ENCODE measurements around a stretch of chr11.

DNA sequence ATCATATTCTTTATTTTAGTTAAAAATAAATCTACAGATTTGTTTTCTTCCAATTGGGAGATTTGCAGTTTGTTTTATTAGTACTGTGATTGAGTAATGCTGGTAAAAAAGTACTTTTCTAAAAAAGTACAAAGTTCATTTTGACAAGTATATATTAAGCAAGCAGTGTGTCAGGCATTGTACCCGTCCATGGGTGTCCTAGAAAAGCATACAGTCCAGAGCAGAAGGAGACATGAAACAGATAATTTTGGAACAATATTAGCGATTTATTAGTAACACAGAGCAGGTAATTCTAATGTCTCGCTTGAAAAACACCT lies 18.9 kb downstream of the ELMOD1 start:
- PRO-cap = no peak

DNA sequence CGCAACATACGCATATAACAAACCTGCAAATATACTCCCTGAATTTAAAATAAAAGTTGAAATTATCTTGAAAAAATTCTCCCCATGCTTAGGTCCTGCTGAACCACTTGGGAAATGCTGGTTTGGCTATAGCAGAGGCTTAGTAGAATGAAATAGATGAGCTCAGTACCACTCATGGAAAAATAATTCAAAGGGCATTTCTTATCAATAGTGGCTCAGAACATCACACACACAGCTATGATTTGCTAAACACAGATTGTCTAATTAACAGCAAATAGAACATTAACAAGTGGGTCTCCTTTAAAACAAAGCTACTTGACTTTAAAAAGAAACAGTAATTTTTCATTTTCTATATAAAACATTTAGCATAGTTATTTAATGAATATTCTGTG lies 21.5 kb downstream of the ELMOD1 start:
- PRO-cap = no peak

DNA sequence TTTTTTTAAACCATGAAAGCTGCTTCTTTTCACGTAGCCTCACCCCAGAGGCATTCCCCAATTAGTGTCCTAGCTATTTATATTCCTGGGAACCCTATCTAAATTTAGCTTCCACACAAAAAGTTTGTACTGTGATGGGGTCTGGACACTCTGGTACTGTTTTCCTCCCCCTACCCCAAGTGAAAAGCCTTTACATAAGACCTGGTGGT lies 35.9 kb upstream of the SLN start:
- PRO-cap = no peak

DNA sequence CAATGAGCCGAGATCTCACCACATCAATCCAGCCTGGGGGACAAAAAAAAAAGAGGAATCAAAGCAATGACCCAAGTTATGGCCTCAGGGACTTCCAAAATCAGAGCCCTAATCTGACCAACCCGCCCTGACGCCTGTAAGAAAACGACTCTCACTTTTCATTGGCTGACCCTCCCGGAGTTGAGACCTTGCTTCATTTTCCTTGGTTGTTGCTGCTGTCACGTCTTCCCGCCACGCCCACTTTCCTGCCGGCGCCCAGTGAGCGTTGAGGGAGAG lies 298 bp upstream of the RAB39A start:
- PRO-cap = no peak

GRCh38 chr11:108203465-108203917 lies 18.9 kb downstream of the NPAT start:
- PRO-cap = no peak

- PRO-cap = no peak
Measured at GRCh38 chr11:108226420-108227042, 3.7 kb downstream of the ATM start.

DNA sequence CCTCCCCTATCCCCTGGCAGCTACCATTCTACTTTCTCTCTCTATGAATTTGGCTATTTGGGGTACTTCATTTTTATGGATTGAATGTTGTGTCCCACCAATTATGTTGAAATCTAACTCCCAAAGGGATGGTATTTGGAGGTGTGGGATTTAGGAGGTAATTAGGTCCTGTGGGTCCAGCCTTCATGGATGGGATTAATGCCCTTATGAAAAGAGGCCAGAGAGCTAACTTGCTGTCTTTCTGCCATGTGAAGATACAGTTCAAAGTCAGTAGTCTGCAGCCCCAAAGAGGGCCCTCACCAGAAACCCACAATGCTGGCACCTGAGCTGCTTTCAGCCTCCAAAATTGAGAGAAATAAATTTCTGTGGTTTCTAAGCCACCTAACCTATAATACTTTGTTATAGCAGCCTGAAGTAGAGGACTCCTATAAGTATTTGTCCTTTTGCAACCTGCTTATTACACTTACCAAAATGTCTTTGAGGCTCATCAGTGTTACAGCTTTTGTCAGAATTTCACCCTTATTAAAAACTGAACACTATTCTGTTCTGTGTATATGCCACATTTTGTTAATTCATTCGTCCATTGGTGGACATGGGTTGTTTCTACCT lies 16.2 kb downstream of the ATM start:
- PRO-cap = no peak

GRCh38 chr11:108586647-108587052 lies 6.9 kb downstream of the EXPH5 start:
- PRO-cap = no peak

GRCh38 chr11:108806186-108807124 lies 141.6 kb downstream of the DDX10 start:
- PRO-cap = no peak

DNA sequence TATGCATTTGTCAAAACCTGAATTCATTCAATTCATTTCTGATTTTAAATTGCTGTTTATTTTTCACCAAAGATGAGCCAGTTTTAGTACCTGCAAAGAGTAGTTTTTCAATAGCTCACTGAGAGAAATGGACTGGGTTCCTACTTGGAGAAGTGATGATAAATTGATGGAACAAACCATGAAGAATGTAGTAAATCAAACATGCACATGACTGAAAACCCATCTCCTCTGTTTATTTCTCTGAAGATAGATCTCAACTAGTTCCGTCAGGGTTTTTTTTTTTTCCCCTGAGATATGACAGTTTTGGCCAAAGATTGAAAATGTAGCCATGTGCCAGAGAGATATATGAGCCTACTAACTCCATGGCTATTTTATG lies 239.6 kb downstream of the DDX10 start:
- PRO-cap = no peak

- PRO-cap = no peak
Measured at GRCh38 chr11:109747746-109748469, 325.9 kb downstream of the C11orf87 start.

- PRO-cap = no peak
Measured at GRCh38 chr11:110377030-110377592, 52.6 kb upstream of the FDX1 start.

DNA sequence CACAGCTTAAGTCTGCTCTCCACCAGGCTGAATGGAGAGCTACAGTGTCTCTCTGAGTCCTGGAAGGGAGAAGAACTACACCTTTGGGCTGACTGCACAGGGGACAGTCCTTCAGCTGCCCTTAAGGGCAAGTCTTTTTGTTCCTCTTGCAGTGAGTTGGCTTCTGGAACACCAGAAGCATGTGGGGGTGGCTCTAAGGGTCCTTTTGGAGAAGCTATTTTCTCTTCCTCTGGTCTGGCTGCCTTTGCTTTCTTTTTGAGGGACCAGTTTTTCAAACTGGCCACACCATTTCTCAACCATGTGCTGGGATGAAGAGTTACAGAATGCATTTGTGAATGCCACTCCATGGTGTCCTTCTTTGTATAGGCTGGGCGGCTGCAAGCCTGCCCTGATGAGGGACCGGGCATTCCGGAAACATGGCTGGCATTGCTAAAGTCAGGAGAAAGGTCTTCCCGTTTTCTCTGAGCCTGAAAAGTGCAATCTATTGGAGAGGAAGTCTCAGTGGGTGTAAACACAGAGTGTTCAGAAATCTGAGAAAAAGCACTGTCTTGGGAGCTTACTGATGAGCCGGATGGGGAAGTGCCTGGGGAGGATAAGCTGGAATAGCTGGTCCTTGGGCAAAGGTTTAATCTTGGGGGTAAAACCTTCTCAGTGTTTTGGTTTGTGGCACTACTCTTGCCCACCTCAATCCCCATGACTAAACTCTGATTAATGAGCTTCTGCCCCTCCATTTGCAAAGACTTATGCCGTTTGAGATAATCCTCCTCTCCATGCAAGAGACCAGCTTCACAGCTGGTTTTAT lies 132.5 kb downstream of the ARHGAP20 start:
- PRO-cap = no peak

DNA sequence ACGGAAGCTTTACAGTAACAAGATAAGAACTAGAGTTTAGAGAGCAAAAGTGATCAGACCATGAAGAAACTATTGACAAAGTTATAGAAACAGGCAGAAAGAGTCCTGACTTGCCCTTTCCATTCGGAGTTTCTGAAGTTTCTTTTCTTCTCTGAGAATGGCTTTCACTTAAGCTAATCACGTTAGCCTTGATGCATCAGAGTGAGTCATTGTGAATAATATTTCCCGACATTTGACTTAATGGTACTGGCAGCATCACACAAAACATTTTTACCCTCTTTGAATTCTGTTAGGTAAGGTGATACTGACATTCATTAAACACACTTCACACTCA lies 120.7 kb upstream of the ARHGAP20 start:
- PRO-cap = no peak

DNA sequence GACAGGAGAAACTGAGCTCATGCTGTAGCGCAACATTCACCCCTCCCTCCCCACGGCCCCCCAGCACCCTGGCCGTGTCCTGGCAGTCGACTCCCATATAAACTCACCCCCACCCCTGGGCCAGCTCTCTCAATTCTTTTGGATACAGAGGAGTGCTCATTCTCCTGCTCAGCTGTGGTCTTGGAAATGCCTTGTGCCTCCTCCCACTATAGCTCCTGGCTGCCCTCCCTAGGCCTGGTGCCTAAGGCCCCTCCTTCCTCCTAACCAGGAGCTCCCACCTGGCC lies 209.4 kb upstream of the ARHGAP20 start:
- PRO-cap = no peak

- PRO-cap = no peak
Measured at GRCh38 chr11:111327848-111328300, 29.5 kb downstream of the POU2AF3 start.

GRCh38 chr11:111329603-111330221 lies 31.4 kb downstream of the POU2AF3 start:
- PRO-cap = no peak

- PRO-cap = no peak
Measured at GRCh38 chr11:111351267-111351801, 27.7 kb downstream of the POU2AF1 start.

GRCh38 chr11:111561826-111562072 lies 21.2 kb downstream of the LAYN start:
- PRO-cap = no peak

DNA sequence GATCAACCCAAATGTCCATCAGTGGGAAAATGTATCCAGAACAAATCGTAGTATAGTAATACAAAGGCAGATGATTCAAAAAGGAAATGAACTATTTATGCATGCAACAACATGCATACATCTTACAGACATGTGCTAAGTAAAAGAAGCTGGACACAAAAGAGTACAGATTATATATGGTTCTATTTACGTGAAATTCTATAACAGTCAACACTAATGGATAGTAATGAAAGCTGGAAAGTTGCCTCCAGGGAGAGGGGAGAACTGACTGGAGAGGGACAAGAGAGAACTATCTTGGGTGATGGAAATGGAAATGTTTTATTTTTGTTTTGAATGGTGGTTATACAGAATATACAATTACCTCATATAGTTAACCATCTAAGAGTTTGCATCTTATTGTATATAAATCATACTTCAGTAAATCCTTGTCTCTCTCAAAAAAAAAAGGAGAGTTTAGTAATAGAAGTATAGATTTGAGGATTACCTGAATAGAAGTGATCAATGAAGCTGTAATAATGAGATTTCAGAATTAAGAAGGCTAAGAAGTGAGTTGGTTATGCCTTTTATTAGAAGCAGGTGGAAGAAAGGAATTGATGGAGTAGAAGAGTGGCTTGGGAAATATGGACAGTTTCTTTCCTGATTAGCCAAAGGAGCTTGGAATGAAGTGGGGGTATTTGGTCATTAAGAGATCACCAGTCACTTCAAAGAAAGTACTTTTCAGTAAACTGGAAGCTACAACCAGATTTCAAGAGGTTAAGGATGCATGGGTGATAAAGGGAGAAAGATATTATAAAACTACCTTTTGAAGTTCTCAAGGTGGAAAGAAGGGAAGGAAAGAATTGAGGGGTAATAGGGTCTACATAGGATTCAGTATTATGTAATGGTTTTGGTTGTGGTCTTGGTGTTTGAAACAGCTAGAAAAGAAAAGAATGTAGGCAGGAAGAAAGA lies 28.1 kb downstream of the SIK2 start:
- PRO-cap = no peak